Measurements from ENCODE around the gene TLCD3A.

DNA sequence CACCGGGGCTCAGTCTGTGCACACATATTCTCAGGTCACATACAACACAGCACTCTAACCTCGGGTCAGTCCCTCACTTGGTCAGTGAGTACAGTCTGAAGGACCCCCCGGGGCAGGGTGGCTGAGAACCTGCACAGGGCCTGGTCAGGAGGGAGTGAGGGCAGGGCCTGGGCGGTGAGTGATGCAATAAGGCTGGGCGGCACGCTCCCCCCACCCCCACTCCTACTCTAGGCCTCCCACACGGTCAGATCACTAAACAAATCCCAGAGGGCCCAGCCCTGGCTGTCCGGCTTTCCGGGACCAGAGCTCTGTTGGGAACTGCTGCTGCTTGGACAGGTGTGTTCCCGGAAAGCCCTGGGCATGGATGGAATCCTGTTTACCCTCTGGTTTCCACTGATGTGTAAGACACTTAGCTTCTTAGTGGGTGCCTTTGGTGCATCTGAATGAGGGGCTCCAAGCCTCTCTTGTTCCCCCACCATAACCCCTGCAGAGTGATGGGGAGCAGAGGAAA lies 972 bp upstream of the DOC2B start:
- PRO-cap: no peak

- PRO-cap: no peak
Measured at GRCh38 chr17:199865-200628, 18.6 kb upstream of the DOC2B start.

DNA sequence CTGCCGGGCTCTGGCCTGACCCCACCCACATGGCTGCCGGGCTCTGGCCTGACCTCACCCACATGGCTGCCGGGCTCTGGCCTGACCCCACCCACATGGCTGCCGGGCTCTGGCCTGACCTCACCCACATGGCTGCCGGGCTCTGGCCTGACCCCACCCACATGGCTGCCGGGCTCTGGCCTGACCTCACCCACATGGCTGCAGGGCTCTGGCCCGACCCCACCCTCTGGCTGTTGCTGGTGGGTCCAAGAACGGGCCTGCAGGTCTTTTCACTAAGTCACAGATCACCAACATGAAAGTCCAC lies 34.6 kb upstream of the DOC2B start:
- PRO-cap: no peak

DNA sequence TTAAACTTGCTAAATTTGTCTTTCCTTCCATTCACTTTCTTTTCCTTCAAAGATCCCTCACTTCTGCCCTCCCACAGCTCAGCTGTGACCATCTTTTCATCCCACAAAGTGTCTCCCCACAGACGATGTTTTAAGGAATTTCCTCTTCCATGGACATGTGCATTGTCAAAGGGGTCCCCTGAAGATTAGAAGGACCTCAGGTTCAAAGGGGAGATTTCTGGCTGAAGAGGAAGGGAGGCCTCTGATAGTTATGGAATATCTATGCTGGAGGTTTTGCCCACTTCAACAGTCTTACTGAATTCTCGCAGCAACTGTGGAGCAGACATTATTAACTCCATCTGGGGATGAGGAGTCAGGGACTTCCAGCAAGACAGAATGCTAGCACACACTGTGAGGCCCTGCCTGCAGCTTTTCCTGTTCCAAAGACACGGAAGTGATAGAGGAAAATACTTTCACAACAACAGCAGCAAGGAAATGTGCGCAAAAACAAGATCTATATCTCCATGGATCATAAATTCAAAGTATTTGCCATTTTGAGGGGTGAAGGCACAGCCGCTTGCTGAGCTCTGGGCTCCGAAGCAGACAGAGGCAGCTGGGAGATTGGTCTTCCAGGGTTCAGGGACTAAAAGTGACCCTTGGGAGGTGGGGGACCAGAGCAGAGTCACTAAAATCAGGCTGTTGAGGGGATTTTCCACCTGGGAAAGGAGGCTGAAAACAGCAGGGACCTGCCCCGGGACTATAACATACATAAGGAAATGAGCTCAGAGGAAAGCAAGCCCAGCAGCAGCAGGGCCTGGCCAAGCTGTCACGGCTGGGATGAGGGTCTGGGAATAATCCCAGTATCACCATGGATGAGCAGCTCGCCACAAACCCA lies 72.8 kb downstream of the RPH3AL start:
- PRO-cap: no peak

DNA sequence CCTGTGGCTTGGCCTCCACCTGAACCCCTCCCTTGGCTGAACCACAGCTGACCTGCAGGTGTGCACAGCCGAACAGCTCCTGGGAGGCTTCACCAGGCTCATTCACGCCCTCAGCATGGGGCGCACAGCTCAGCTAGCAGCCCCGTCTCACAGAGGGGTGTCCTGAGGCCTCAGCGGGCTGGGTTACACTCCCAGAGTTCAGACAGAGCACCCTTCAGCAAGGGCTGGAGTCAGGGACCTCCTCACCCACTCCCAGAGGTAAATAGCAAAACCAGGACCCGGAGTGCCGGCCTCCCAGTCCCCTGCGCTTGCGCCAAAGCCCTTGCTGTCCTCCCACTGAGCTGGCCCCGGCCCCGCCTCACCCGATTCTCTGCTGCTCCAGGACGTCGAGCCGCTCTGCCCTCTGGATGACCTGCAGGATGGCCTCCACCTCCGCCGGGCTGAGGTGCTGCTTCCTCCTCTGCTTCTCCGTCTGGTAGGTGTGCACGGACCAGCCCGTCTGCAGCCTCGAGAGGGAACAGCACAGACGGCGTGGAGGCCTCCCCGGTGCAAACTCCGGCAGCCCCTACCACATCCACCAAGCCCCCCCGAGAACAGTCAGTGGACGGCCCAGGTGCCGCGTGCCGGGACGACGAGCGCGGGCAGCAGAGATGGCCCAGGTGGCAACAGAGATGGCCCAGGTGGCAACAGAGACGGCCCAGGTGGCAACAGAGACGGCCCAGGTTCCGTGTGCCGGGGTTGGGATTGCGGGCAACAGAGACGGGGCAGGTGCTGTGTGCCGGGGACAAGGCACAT lies 31.5 kb downstream of the RPH3AL start:
- PRO-cap: no peak

GRCh38 chr17:327314-327866 lies 25.2 kb downstream of the RPH3AL start:
- PRO-cap: no peak

DNA sequence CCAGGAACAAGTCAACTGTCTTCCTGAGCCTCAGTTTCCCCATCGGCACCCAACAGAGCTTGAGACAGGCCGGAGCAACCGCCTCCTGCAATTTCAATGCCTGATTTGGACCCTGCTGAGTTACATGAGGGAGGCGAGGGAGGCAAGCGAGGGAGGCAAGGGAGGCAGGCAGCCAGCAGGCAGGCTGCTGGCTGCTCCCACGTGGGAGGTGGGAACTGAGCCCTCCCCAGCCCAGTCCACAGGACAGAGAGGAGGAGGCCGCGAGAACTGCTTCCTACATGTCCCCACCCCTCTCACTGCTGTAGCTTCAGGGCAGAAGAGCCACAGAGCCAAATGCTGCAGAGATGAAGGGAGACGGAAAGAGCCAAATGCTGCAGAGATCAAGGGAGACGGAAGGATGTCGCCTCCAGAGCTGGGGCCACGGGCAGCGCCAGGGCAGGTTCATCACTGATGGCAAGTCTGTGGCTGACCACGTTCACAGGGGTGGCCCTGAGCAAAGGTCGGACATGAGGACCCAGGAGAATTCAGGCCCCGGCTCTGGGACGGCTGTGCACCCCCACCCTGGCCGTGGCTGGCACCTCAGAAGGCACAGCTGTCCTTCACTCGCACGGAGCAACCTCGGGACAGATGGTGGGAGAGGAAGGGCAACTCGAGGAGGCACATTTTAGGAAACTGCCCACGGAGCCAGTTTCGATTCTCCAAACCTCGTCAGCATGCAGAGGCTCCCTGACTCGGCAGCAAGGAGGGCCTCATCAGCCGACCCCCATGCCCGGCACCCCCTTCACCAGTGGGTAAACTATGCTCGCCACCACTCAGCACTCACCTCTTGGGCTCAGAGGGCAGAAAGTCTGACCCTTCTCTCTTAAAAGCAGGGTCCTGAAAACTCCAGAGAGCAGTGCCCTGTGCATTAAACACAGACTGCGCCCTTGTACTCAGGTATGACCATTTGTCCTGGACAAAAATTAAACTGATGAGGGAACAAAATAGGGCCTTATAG lies 21.4 kb downstream of the RPH3AL start:
- PRO-cap: no peak

- PRO-cap: no peak
Measured at GRCh38 chr17:339536-340036, 13.0 kb downstream of the RPH3AL start.

DNA sequence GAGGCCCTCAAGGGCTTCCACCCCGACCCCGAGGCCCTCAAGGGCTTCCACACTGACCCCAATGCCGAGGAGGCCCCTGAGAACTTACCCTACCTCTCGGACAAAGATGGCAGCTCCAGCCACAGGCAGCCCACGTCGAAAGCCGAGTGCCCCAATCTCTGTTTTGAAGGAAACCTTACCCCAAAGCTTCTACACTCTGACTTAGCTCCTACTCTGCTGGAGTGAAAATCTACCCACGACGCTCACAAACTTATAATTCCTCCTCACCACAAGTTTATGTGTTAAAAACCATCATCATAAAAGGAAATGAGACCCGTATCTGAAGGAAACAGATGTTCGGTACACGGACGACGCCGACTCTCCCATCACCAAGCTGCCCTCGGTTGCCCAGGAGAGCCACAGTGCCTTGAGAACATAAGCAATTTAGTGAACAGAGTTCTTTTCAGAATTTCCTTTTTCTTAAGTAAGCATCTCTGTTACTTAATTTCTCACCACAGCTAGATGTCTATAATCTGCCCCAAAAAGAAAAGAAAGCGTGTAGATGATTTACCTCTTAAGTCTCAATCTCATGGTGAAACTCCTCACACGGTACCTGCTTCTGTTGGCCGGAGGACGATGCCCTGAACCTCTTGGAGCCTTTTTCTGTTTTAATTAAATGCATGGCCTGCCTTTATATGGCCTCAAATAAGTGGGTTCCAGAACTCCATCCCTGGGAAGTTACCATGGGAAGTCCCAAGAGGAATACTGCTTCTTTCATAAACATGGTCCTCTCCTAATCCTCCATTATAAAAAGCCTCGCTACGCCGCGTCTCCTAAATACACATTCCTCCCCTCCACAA lies 4.0 kb downstream of the C17orf97 start:
- PRO-cap: no peak

DNA sequence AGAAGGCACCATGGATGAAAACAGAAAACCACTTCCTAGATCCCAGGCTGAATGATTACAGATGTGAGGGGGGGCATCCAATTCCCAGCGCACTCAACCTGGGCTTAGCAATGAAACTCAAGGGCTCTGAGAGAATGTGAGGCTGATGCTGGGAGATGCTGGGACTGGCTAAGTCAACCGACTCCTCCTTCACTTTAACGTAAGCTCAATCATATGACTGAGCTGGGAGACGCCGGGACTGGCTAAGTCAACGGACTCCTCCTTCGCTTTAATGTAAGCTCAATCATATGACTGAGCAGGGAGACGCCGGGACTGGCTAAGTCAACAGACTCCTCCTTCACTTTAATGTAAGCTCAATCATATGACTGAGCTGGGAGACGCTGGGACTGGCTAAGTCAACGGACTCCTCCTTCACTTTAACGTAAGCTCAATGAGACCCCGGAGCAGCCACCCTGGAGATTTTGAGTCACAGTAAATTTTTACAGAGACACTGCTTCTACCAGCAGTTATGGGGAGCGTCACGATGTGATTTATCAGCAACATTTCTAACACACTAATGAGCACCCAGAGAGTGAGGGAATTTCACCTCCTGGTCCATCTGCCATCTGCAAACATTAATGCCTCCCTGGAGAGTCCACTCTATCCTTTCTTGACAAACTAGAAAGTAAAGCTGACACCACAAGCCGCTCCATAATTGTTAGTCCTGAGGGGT lies 125.2 kb downstream of the C17orf97 start:
- PRO-cap: no peak

DNA sequence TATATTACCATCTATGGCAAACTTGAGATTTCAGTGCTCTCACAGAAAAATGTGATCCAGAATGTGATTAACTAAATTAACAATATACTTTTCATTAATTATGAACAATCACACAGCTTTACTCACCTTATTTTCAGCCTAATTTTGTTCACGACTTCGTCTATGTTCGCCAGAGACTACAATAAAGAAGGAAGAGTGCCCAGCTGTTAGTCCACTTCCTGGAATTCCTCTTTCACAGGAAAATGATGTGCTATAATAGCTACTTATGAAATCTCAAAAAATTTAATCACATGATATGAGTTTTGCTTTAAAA lies 15.5 kb downstream of the VPS53 start:
- PRO-cap: no peak

GRCh38 chr17:731993-732959 lies at the start of gene TLCD3A:
TLCD3A (plus strand) TSS chr17:732596.
- PRO-cap: bidirectional peak, plus-strand start at chr17:732473, minus-strand start at chr17:732321

DNA sequence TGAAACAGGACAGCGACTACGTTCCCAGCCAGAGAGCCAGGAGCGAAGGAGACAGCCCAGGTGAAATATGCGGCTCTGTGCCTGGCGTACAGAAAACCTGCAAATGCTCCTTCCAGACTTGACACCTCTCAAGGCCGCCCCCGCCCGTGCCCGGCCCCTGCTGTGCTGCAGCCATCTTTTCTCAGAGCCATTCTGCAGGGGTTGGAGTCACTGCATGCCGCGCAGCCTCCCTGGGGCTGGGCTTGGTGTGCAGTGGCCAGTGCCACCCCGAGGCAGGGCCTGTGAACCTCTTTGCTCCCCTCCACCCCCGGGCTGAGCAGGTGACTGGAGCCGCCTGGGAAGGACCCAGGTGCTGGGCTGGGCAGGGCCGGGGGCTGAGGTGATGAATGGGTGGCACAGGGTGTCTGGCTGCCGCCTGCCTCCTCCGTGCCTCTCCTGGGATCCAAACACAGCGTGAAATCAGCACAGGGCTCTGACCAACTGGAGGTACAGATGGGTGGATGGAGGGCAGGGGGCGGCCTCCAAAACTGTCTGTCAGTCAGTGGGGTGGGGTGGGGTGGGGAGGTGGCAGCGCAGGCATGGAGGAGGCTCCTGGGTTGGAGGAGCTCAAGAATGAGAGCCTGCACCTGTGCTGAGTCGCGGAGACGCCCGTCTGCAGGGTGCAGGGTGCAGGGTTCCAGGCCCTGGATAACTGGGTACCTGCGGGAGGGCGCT lies 20.4 kb downstream of the MRM3 start:
- PRO-cap: no peak

- PRO-cap: no peak
Measured at GRCh38 chr17:1011849-1012245, 14.9 kb downstream of the TIMM22 start.

DNA sequence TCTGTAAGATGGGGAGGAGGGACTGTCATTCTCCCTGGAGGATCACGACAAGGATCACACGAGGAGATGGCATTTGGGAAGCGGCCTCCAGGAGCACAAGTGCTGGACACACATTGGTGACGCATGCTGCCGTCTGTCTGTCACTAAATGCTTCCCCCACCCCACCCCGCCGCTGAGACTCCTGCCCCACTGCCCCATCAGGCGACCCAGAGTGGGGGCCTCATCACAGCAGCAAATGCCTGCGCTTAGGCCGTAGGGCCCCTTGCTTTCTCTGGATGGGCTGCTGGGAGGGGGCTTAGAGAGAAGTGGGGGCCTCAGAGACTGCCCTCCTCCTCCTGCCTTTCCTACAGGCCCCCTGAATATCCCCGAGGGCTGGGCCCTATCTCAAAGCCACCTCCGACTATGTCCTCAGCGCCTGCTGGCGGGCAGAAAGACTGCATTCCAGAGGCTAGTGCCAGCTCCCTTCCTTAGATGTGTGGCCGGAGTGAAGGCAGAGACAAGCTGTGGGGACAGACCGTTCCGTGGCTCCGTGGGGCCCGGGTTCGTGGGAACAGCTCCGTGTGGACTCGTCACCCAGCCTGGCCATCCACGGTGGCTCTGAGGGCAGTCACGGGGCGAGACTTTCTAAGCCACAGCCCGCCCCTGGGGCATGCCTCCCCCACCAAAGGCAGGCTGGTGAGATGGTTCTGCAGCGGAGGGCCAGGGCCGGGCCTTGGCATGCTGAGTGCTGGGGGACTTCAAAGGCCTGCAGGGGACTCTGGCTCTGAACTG lies 50.1 kb downstream of the TIMM22 start:
- PRO-cap: no peak

GRCh38 chr17:1075207-1075603 lies 78.3 kb downstream of the TIMM22 start:
- PRO-cap: no peak

- PRO-cap: no peak
Measured at GRCh38 chr17:1077598-1078618, 81.0 kb downstream of the TIMM22 start.

DNA sequence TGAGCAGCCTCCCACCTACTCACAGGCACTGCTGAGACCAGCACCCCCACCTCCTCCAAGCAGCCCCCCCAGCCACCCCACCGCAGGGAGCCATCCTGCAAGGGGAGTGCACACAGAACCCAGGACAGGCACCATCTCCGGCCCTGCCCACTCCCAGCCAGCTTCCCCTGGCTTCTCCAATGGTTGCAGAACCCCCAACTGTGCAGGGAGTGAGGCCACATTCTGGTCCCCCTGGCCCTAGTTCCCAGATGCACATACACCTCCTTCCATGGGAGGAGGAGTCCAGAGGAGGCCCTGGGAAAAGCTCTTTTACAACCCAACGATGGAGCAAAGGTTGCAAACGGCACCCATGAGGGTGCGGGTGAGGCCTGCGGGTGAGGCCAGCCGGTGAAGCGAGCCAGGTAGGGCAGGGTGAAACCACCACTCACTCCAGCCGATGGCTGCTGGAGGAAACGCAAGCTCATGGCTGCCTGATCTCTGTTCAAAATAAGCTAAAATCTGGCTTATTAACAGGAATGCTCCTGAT lies 69.7 kb downstream of the ABR start:
- PRO-cap: no peak

DNA sequence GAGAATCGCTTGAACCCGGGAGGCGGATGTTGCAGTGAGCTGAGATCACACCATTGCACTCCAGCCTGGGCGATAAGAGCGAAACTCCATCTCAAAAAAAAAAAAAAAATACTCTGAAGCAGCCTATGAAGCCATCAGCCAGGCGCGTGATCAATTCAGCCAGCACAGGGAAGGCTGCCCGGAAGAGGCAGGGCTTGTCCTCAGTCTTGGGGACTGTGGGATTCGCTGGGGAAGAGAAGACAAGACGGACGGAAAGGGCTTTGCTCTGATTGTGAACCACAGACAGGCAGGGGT lies 37.3 kb downstream of the ABR start:
- PRO-cap: no peak

DNA sequence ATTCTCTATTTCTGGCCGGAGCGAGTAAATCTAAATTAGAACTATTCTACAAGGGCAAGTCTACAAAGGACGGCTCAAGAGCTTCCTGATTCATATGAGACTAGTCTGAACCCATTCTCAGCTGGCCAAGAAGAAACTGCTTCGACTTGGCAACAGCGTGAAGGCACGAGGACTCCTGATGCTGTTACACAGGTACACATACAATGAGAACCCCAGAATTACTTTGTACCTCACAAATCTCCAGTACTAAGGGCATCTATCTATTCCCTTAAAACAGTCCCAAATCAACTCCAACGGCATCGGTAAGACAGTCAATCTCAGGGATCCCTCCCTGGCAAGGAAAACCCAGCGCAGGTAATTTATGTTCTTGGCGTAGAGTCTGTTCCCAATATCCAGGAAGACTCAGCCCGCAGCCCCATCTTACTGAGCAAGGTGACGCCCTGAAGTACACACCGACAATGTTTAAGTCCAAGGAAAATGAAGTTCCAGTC lies 1.4 kb downstream of the CRK start:
- PRO-cap: no peak